ENCODE measurements around the genes GTPBP4 and IDI1.

GRCh38 chr10:135913-136650 is 827 bp downstream of the ZMYND11 start:
- RRBS = 2% methylated on average over 45 of the region's 71 CpGs

GRCh38 chr10:241884-242287 is 106.6 kb downstream of the ZMYND11 start:
- RRBS = no CpG with 5 or more reads among the region's 6 CpGs

DNA sequence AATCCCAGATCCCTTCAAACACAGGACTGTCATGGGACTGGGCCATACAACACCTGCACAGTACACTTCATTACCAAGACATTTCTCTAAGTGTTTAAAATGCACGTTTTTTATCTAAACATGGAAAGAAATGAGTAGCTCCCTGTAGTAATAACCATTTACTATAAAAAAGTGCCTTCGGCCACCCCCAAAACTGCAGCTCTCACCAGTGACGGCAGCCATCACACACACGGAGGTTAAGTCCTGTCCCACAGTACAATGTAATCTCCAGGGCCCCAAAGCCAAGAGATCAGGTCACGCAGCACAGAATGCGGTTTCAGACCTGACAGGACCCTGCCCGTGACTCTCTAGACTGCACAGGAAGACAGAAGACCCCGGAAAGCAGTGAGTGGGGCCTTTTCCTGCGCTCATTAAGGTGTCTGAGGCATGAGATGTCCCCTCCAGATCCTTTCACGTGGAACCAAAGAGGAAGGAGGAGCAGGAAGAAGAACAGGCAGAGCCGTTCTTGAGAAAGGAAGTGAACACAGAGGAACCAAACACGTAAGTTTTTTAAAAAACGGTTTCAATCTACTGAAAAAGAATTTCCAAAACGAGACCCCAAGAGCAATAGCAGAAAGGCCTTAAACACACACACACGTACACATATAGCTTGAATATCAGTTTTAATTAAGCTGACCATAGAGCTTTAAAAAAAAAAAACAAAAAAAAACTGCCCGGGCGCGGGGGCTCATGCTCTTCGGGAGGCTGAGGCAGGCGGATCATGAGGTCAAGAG is 125.7 kb downstream of the ZMYND11 start:
- RRBS = no CpG with 5 or more reads among the region's 20 CpGs

GRCh38 chr10:333165-333880 is 198.1 kb downstream of the ZMYND11 start:
- RRBS = no CpG with 5 or more reads among the region's 13 CpGs

DNA sequence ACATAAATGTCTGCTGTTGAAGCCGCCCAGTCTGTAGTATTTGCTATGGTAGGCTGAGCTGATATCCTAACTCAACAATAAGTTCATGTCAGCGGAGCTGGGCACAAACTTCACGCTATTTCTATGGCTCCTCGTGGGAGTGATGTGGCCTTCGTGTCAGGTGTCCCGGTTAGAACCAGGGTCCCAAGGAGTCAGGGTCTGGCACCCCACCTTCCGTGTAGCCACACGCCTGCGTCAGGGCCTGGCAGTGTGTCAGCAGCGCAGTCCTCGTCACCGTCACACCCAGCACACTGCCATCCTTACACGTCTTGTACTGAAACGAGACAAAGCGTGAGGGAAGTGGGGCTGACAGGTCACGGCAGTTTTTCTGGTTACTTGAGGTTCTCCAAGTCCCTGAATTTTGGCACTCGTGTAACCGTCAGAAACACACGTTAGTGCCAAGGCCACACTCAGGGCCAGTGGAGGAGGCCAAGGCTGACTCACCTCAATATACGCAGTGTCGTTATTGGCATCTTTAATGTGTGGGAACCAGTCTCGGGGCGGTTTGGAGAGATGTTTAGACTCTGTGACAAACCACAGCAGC is 254.6 kb downstream of the ZMYND11 start:
- RRBS = no CpG with 5 or more reads among the region's 23 CpGs

GRCh38 chr10:437377-437718 is 252.1 kb downstream of the DIP2C start:
- RRBS = no CpG with 5 or more reads among the region's 7 CpGs

- RRBS = no CpG with 5 or more reads among the region's 17 CpGs
Observed at GRCh38 chr10:489501-489918, 200.0 kb downstream of the DIP2C start.

DNA sequence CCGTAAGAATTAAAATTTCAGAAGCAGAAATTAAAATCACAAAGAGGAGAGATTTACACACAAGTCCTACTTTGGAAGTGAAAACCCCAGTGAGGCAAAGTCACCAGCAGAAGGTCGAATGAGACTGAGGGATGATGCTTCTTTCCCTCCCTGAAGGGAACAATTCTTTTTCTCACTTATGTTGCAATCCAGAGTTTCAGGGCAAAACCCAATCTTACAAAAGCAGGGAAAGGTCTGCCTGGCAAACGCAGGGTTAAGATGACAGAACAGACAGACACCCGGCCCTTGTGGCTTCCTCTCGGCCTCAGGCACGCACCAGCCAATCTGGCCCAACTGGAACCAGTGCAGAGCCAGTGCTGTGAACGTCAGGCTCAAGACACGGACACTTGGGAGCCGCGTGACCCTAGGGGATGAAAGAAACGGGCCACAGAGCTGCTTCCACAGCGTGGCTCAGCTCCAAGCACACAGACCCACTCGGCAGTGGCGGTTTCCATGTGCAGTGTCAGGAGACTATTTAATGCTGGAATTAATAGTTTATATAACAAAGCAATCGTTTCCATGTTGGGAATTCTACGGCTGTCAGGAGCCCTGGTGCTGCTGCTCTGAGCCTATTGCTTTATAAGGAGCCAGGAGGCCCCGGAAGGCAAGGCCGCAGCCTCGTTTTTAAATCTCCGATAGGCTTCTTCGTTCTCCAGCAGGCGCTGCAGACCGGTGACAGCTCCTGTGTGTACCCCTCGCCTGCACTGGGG is 198.5 kb downstream of the DIP2C start:
- RRBS = 96% methylated on average over 6 of the region's 24 CpGs

DNA sequence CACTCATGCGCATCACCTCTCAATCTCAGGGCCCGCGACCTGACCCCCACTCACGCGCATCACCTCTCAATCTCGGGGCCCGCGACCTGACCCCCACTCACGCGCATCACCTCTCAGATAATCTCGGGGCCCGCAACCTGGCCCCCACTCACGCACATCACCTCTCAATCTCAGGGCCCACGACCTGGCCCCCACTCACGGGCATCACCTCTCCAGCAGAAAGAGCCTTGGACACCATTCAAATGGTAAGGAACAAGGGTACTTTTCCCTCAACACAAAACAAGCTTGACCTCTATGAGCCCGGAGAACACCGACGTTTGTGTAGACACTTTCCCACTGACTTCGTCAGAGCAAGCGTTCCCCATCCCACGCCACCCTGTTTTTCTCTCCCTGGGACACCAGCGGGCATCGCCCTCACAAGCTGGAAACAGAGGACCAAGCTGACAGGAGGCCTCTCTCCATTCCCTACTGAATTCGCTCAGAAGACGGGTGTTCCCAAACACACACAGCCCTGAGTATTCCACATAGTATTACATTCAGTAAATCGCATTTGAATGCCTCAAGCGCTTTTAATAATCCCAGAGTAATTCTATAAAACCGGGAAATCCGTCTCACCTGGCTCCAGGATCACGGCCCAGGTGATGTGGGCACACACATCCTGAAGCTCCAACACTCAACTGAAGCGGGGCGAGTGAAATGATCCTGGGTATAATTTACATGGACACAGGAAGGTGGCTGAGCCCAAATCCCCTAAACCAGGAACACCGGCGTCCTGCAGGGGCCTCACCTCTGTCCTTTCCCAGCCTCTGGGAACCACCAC is 104.4 kb downstream of the DIP2C start:
- RRBS = no CpG with 5 or more reads among the region's 34 CpGs

- RRBS = no CpG with 5 or more reads among the region's 10 CpGs
Observed at GRCh38 chr10:673534-674096, 15.9 kb downstream of the DIP2C start.

- RRBS = no CpG with 5 or more reads among the region's 13 CpGs
Observed at GRCh38 chr10:693307-694044, 4.0 kb upstream of the DIP2C start.

- RRBS = no CpG with 5 or more reads among the region's 33 CpGs
Observed at GRCh38 chr10:788618-789323, 99.3 kb upstream of the DIP2C start.

GRCh38 chr10:909804-911010 is 21.3 kb downstream of the LARP4B start:
- RRBS = no CpG with 5 or more reads among the region's 9 CpGs

- RRBS = 3% methylated on average over 14 of the region's 52 CpGs
Observed at GRCh38 chr10:929999-931045, 1.2 kb downstream of the LARP4B start.

DNA sequence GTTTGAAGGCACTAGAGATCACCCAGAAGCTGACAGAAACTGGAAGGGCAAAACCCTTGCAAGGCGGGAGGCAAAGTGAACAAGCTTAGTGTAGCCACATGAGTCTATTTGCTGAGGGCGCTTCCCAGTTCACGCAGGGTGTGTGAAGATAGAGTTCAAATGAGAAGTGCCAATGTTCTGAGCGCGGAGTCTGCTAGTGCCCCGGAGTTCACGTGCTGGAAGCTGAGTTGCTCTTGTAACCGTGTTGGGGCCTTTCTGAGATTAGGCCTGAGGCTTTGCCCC is 16.6 kb upstream of the GTPBP4 start:
- RRBS = no CpG with 5 or more reads among the region's 8 CpGs

DNA sequence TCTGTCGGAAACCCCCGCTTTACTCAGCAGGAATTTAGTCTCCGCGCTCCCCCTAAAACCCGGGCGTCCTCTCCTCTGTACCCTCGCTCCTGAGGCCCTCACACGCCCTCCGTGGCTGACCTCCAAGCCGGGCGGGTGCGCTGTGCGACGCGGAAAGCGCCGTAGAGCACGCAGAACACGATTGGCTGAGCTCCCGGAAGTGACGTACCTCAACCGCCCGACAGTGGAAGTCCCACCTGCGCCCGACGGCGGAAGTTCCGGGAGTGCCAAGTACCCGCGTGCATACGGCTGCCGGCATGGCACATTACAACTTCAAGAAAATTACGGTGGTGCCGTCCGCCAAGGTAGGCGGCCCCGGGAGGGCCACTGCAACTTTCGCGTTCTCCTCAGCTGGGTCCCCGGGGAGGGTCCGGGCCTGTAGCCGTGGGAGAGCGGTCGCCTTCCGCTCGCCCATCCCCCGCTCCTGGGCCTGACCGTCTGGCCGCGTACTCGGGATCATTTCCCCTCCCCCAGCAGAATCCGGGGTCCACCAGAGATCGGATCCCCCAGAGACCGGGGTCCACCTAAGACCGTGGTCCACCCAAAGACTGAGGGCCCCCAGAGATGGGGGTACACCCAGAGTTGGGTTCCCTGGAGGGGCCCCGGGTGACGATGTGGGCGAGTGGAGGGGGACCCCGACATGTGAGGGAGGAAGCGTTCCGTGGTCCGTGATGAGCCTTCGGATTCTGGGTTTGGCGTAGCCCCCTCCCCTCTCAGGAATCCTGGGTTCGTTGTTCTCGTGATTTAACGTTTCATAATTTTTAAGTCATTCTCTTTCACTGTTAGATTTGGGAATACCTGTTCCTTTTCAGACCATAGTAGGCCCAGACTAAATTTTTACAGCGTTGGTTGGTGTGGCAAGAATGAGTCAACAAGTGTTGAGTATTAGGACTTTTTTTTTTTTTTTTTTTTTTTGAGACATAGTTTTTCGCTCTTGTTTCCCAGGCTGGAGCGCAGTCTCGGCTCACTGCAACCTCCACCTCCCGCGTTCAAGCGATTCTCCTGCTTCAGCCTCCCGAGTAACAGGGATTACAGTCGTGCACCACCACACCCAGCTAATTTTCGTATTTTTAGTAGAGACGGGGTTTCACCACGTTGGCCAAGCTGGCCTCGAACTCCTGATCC is at the start of gene GTPBP4:
GTPBP4 (plus strand) TSS at position 251 of the 1,164 bp plus-strand sequence.
- RRBS = 1% methylated on average over 45 of the region's 80 CpGs

- RRBS = no CpG with 5 or more reads among the region's 14 CpGs
Observed at GRCh38 chr10:1022441-1022897, 3.2 kb downstream of the IDI2 start.

- RRBS = 1% methylated on average over 16 of the region's 90 CpGs
Observed at GRCh38 chr10:1048984-1050114, at the start of gene IDI1. Gene IDI1 (minus strand): TSS chr10:1049119.

GRCh38 chr10:1120424-1121323 is 64.5 kb downstream of the WDR37 start:
- RRBS = no CpG with 5 or more reads among the region's 37 CpGs

GRCh38 chr10:1400134-1400689 is 337.1 kb downstream of the ADARB2 start:
- RRBS = no CpG with 5 or more reads among the region's 15 CpGs